Left lobe of liver (tissue), 1 donor: ENCODE measurements around a stretch of chr7.

DNA sequence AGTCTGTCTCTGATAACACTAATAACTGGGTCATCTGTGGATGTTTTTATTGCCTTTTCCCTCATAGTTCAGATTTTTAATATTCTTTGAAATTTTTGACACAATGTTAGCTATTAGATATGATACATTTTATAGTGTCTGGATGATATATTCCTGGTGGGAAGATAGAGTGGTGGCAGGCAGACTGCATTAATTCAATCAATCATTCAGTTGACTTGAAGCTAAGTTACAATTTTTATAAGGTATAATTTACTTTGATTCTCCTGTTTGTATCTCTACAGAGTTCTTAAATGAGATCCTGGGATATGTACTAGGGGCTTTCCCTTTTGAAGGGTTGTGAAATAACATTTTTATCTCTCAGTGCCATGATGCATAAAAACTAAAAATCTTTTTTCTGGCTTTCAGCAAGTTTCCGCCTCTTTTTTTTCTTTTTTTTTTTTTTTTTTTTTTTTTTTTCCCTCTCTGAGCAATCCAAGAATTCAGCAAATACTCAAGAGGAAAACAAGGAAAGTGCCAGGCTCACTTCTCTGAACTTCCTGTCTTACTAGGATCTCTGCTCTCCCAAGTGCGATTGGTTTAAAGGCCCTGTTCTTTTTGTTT, 80.1 kb downstream of the HYCC1 start:
- PRO-cap, result no peak

GRCh38 chr7:23490018-23490733, 19.9 kb upstream of the IGF2BP3 start:
- PRO-cap, result bidirectional peak, plus-strand start at chr7:23490540, minus-strand start at chr7:23490419

- PRO-cap, result no peak
These were observed 26.9 kb downstream of the TRA2A start for GRCh38 chr7:23504680-23505453.

- PRO-cap, result no peak
These were observed 92.8 kb upstream of the PALS2 start for GRCh38 chr7:24480428-24480956.

- PRO-cap, result no peak
These were observed 23.9 kb downstream of the PALS2 start for GRCh38 chr7:24596770-24597946.

DNA sequence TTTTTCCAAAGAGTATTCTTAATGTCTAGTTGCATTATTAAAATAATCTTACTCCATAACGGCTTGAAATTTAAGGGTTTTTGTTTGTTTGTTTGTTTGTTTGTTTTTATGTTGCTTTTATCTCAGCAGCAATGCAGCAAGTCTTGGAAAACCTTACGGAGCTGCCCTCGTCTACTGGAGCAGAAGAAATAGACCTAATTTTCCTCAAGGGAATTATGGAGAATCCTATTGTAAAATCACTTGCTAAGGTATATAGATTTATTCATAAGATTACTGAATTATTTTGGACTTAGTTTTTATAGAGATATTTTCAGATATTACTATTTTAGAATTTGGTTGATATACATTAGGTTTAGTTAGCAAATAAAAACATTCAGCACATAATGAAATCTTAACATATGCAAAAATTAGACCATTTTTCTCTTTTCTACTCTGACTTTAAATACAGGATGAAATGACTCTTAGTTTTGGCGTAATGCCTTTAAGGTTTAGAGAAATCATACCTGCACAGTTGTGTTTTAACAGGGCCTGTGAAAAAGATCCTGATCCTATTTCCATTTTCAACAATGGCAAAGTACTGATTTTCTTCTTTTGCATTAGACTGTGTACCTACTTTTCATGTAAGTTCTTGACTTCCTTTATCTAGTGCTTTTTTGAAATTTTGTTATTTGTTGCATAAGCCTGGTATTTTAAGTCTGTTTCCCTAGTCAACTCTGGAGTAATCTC, 50.4 kb downstream of the PALS2 start:
- PRO-cap, result no peak

DNA sequence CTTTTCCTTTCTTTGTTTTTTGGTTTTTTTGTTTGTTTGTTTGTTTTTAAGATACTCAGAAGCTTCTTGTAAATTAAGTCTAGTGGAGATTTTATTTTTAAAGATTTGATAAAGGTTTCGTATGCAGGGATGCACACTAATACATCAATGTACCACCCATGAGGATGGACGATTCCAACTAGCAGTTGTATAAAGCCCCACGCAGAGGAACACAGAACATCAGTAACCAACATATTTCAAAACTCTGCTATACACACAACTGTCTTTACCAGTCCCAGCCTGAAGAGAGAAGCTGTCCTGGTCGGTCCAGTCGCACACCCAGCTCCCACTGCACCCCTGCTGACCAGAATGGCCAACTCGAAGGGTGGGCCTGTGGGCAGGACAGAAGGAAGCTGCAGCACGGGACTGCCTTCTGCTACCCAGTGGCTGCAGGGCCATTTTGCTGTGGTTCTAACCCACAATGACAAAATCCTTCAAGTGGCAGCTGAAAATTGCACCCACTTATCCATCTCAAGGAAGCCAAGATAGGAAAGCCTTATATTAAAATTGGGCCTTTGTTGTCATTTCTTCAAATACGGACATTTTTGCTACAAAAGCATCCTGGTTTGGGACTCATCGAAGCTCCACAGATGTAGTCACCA, 48.3 kb downstream of the GSDME start:
- PRO-cap, result no peak

DNA sequence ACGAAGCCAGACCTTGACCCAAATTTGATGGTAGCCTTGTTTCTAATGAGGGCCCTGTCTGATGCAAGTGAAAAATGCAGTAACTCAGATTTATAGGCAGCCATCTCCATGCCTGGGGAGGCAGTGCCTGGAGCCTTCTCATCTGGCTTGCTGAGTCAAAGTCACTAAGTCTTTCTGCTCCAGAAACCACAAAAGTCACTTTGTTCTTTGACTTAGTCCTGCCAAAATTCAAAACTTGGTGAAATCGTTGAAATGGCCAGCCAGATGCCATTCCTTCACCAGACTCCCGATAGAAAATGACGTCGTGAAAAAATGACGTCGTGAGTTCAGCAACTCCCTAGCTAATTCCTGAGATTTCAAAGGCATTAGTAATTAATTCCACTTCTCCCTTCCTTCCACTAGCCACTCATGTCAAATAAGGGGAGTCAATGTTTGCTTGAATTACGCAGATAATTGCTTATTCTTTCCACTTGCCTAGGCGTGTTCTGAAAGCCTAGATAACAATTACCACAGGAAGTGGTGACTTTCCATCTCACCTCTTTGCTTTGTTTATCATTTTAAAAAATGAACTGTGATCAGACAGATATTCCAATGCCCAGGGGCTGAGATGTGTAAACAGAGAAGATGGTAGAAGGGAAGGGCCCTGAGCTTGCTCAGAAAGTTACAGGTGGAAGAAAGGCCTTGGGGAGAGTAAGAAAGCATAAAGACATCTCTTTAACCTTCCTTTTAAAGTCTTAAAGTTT, 48.5 kb upstream of the OSBPL3 start:
- PRO-cap, result no peak

- PRO-cap, result no peak
These were observed 67.8 kb upstream of the OSBPL3 start for GRCh38 chr7:25047704-25048224.

- PRO-cap, result no peak
These were observed 7.3 kb downstream of the CYCS start for GRCh38 chr7:25117535-25118392.

DNA sequence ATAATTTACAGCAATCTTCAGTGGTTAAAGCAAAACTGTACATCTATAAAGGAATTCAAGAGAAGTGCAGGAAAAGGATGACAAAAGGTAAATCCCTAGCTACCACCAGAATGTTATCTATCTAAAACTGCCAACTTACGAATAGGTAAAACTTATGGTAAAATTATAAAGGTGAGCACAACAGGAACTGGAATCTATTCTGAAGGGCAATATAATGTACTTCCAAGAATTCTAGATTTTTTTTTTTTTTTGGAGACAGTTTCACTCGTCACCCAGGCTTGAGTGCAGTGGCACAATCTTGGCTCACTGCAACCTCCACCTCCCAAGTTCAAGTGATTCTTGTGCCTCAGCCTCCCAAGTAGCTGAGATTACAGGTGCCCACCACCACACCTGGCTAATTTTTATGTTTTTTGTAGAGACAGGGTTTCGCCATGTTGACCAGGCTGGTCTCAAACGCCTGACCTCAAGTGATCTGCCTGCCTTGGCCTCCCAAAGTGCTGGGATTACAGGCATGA, 5.1 kb downstream of the CYCS start:
- PRO-cap, result no peak

GRCh38 chr7:25454248-25454859, 226.1 kb upstream of the NPVF start:
- PRO-cap, result no peak

GRCh38 chr7:25602948-25603874, 374.9 kb upstream of the NPVF start:
- PRO-cap, result no peak

GRCh38 chr7:25776062-25776494, 375.9 kb upstream of the NFE2L3 start:
- PRO-cap, result no peak

DNA sequence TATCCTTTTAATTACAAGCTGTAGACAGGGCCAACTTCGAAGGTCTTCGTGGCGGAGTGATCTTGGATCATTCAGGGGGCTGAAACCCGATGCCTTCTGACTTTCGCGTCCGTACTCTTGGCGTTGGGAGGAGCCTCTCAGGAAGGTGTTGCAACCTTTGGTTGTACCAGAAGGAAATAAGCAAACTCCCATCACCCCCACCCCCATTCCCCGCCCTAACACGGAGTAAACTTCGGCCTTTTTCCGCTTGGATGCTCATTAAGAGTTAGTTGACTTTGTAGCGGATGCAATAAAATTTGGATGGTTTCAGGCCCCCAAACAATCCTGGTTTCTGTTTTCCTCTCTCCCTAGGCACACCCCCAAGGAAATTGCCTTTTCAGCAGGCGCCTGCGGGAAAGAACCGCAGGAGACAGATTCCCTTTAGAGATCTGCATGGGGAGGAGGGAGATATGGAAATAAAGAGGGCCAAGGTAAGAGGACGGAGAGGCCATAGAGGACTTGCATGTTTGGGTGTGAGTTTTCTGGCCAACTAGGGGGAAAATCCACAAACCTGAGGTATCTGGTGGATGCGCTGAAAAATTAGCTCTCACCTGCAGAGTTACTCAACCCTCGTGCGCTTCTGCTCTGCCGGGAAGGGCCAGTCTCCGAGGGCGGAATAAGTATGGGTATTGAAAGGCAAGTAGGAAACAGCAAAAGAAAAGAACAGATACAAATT, 294.4 kb upstream of the NFE2L3 start:
- PRO-cap, result no peak

DNA sequence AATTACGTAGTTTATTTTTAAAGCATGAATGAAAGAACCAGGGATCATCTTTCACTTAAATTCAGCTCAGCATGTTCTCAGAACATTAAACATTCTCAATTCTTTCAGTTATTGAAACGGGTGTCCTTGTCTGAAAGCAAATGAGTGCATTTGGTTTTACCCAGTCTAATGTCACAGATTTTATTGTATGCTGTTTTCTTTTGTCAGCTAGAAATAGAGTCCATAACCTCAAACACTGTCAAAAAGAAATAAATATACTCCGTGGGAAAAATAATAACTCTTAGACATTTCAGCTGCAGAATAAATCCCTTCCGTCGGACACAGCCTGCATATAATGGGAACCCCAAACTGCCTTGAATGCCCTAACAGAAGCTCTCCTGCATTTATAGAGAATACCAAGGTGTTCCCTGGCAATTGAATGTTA, 237.9 kb upstream of the NFE2L3 start:
- PRO-cap, result no peak

GRCh38 chr7:25950172-25950897, 201.7 kb upstream of the NFE2L3 start:
- PRO-cap, result no peak

GRCh38 chr7:26187078-26187732, 13.3 kb downstream of the HNRNPA2B1 start:
- PRO-cap, result unidirectional peak, minus-strand start at chr7:26187451; unidirectional peak, minus-strand start at chr7:26187485

DNA sequence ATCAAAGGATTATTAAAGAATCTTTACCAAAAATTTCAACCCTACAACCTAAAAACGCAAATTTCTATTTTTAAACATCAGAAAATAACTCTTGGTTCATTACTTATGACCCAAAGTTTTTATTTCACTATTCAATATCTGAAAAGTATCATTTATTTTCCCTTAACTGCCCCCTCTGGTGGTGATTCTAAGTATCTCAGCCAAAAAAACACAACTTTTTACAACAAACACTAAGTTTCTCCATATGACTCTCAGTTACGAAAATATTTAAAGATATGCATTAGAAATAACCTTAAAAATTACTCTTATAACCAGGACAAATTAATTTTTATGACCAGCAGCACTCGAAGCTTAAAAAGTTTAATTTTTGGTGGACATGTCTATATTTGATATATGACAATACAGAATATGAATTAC, 2.5 kb downstream of the HNRNPA2B1 start:
- PRO-cap, result no peak

GRCh38 chr7:26292793-26293440, 1.3 kb downstream of the SNX10 start:
- PRO-cap, result bidirectional peak, plus-strand start at chr7:26293041, minus-strand start at chr7:26292906